ENCODE measurements around the genes NAIP, BDP1 and TMEM174.

DNA sequence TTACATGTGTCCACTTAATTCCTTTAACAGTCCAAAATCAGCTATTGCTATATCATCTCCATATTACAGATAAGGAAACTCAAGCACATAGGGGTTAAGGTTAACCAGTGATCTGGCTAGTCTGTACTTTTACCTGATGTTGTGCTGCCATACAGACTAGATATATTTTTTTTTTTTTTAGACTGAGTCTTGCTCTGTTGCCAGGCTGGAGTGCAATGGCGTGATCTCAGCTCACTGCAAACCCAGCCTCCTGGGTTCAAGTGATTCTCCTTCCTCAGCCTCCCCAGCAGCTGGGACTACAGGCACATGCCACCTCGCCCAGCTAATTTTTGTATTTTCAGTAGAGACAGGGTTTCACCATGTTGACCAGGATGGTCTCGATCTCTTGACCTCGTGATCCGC, at the start of gene NAIP:
NAIP (minus strand) TSS at position 142 of the 402 bp plus-strand sequence.
- RRBS: no CpG with 5 or more reads among the region's 5 CpGs

DNA sequence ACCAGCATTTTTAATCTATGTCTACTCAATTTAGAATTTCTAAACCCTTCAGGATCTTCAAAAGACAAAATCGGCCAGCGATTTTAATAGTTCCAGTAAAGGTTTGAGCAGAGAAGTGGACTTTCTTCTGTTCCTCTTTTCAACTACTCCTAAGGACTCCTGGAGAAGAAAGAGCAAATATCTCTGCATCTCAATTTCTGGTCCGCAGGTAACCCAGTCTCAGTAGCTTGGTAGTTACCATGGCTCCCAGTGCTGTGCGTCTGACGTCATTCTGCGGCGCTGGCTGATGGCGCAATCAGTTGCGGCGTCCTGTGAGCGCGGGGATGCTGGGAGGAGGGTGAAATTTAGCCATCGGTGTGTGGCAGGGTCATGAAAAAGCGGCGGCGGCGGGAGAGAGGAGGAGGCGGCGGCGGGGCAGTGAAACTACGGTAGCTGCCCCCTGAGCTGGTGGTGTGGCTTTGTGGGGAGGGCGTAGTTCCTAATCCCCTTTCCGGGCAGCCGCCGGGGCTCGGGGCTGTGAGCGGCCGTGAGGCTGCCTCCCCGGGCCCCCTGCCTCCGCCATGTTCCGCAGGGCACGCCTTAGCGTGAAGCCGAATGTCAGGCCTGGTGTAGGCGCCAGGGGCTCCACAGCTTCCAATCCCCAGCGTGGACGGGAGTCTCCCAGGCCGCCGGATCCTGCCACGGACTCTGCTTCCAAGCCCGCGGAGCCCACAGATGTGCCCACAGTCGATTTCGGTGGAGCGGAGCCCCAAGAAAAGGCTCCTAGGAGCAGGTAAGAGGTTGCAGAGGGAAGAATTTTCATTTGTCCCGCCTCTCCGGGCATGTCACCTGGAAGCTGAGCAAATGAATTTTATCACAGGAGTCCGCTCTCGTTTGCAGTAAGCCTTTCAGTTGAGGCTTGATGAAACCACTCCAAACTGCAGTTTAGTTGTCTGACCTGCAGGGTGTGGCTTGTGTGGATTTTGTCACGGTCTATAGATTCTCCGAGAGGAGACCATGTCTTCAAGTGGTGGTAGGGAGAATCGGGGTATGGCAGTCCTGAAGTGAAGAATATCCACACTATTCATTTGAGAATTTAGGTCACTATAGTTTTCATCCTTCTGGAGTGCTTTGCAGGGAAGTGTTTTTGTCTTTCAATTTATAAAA, at the start of gene BDP1:
BDP1 (plus strand) TSS at position 334 of the 1,146 bp plus-strand sequence.
- RRBS: 5% methylated on average over 5 of the region's 52 CpGs

DNA sequence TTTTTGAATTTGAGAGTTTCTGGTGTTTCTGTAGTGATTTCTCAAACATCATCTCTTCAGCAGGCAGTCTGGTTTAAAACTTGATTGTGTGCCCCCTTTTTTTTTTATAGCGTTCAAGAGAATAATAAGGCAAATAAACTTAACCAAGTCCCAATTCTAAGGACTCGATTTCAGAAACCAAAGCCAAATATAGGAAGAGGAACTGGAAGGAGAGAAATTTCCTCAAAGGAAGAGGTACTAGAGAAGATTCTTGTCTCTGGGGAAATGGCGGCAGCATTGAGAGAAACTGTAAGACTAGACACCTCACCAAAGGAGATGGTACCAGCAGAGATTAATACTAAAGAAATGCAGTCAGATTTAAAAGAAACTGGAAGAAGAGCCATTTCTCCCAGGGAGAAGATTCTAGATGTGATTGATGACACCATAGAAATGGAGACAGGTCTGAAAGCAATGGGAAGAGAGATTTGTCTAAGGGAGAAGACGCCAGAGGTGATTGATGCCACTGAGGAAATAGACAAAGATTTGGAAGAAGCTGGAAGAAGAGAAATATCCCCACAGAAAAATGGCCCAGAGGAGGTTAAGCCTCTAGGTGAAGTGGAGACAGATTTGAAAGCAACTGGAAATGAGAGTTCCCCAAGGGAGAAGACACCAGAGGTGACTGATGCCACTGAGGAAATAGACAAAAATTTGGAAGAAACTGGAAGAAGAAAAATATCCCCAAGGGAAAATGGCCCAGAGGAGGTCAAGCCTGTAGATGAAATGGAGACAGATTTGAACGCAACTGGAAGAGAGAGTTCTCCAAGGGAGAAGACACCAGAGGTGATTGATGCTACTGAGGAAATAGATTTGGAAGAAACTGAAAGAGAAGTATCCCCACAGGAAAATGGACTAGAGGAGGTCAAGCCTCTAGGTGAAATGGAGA, 54.2 kb downstream of the BDP1 start:
- RRBS: no CpG with 5 or more reads among the region's 5 CpGs

DNA sequence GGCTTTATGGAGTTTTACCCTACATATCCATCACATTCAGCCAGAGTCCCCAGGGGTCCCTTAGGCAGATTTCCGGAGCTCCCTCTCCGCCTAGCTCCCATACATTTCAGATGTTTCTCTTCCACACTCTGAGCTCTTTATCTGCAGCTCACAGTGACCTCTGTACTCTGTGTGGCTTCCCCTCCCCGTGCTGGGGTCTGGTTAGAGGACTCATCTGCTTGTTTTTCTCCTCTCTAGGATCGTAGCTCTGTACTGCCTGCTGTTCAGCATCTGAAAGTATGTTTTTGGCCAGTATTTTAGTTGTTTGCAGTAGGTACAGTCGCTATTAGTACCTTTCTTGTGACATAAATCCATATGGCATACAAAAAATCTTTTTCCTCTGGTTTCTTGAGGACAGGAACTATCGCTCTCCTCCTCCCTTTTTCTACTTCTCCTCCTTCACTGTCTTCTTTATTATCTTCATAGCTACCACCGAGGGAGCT, 25.0 kb upstream of the CARTPT start:
- RRBS: no CpG with 5 or more reads among the region's 7 CpGs

- RRBS: no CpG with 5 or more reads among the region's 7 CpGs
These were observed 64.4 kb downstream of the MAP1B start for GRCh38 chr5:72171609-72172227.

- RRBS: no CpG with 5 or more reads among the region's 4 CpGs
These were observed 58.4 kb downstream of the PTCD2 start for GRCh38 chr5:72378600-72379012.

- RRBS: no CpG with 5 or more reads among the region's 8 CpGs
These were observed 2.3 kb downstream of the ZNF366 start for GRCh38 chr5:72504850-72505437.

DNA sequence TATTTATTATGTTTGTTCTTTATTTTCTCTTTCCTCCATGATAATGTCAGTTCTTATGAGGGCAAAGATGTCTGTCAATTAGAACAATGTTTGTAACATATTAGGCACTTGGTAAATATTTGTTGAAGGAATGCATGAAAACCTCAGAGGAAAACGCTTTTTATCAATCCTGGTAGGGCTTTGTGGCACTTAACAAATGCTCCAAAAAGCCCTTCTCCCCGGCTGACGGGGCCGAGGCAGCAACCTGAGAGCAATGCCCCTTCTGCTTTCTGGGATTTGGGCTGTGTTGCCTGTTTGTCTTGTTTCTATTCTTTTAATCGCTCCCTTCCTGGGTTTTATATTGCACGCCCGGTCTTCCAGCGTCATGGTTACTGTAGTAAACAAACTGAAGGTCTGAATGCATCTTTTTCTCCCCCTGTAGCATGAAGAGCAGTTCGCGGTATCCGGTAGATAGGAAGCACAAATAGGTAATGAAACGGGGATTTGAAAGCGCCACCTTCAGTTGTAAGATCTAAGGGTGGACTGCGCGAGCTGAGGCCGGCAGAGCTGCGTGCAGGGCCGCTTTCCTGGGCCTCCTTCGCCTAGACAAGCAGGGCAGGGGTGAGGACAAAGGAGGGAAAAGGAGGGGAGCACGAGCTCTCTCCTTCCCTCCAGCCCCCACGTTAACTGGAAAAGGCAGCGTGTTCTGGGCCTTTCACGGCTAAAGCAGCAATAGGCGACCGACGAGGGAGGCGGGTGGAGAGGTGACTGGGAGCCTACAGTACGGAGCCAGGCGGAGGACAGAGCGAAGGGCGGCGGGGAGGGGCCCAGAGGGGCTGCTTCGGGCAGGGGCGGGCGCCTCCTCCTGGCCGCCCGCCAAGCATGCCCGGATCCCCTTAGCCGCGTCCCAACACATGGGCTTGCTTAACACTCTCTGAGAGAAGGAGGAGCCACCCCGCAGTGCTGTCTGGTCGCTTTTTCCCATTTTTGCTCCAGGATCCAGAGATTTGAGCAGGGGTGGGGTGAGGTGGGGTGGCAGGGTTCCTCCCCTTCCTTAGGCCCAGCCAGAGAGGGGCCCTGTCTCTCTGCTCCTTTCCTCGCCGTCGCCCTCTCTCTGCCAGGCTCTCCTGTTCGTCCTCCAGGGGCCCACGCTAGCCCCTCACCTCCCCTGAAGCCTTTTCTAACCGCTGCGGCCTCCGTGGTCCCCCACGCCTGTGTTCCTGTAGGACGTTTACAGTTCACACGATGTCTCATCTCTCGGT, 49.4 kb upstream of the ZNF366 start:
- RRBS: 54% methylated on average over 9 of the region's 54 CpGs

DNA sequence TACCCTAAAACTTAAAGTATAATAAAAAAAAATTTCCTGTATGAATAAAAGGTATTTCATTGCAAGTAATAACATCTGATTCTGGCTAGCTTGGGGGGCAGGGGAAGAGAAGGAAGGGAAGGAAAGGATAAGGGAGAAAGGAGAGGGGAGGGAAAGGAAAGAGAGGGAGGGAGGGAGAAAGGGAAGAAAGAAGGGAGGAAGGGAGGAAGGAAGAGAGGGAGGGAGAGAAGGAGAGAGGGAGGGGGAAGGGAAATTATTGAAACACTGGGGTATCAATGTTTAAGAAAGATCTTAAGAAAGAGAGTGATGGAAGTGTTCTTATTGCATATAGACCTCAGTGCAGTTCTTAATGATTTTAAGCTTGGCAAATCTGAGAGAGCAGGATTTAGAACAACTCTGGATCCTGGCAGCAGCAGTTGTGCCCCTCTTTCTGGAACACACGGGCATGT, 129.9 kb upstream of the ZNF366 start:
- RRBS: no CpG with 5 or more reads among the region's 1 CpG

DNA sequence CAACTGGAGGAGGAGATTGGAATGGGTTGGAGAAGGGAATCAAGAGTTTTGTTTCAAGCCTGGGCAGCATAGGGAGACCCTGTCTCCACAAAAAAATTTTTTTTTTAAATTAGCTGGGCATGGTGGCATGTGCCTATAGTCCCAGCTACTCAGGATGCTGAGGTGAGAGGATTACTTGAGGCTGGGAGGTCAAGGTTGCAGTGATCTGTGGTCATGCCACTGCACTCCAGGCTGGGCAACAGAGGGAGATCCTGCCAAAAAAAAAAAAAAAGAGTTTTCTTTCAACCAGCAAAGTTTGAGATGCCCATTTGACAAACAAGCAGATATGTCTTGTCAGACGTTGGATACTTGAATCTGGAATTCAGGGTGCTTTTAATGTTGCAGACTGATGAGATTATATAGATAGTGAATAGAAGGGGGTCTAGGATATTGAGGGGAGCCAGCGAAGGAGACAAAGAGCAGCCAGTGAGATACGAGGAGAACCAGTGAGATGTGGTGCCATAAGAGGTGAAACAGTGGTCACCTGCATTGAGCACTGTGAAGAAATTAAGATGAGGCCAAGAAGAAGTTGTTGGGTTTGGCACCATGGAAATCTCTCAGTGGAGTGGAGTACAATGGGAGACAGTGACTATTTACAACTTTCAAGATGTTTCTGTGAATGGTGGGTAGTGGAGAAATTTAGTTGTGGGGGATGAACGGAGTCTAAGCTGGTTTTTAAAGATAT, 11.4 kb downstream of the TNPO1 start:
- RRBS: no CpG with 5 or more reads among the region's 4 CpGs

DNA sequence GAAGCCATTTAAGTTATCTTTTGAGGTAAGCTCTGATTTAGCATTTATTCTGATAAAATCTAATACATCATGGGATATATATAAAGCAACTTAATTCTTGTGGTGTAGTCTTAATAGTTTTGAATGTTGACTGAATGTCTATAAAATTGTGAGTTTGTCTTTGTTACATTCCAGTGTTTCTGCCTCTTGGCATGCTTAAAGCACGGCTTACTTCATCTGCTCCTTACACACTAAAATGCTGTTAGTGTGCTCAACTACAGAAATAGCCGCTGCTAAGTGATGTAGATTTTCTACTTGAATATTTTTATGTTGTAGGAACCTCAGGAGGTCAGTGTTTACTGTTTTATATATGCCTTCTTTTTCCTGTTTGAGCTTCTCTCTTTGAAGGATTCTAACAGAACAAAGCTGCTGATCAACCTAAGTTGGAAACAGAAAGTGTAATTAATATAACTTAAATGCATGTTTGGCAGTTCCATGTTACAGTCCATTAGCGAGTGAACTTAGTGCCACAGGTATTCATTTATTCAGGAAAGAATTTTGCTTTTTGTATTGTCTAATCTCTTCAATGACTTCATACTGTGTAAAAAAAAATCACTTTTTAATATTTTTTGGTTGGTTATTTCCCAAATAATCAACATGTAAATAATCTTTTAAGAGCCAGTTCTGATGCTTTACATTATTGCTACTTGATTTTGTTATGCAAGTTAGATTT, 44.2 kb upstream of the FCHO2 start:
- RRBS: no CpG with 5 or more reads among the region's 3 CpGs

DNA sequence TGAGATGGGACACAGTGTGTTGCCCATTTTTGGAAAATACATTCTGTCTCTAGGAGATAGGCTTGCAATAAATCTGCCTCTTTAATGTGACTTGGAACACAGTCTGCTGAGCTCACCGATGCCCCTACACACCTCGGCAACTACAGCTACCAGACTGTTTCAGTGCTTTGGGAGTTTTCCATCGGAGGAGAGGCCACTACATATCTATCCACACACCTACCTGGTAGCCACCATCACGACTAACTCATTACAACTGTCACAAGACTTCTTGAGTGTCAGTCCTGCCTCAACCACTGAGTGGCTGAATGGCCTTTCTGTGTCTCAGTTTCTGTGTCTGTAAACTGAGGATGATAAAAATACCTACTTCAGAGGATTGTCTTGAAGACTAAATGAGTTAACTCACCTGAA, 18.8 kb upstream of the FCHO2 start:
- RRBS: no CpG with 5 or more reads among the region's 4 CpGs

GRCh38 chr5:73172824-73173316, at the start of gene TMEM174:
TMEM174 (plus strand) TSS chr5:73173193.
- RRBS: no CpG with 5 or more reads among the region's 3 CpGs

GRCh38 chr5:73282312-73283033, 109.5 kb downstream of the TMEM174 start:
- RRBS: no CpG with 5 or more reads among the region's 9 CpGs

DNA sequence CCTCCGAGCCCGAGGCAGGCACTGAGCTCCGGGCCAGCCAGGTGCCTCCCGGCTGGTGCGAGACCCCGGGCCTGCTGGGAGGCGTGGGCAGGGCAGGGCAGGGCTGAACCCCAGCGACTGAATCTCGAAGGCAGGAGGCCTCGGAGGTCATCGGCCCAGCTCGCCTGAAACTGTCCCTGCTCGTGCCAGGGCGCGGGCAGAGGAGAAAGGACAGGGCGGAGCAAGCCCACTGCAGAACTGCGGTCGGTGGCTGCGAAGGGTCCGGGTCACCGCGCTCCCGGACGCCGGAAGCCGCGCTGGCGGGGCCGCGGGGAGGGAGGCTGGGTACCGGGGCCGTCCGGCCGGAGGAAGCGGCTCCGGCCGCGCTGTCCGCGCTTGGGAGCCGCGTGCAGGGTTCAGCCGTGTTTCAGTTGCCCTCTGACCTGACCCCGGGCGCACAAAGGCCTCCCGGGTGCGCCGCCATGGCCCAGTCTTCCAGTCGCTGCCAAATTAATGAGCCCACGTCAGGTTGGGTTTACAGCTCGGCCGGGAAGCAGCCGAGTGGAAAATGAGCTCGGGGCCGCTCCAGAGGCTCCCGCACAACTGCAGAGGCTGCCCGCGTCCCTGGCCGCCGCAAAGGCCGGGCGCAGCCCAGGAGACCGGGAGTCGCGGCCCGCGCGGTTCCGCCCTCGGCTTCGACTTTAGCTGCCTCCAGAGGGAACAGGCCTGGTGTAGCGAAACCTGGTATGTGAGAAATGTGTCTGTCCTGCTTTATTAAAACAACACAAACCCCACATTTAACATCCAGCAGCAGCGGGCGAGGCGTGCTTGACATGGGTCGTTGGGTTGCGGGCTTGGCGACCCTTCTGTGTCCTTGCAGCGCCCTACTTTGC, 66.4 kb downstream of the FOXD1 start:
- RRBS: 91% methylated on average over 26 of the region's 79 CpGs

DNA sequence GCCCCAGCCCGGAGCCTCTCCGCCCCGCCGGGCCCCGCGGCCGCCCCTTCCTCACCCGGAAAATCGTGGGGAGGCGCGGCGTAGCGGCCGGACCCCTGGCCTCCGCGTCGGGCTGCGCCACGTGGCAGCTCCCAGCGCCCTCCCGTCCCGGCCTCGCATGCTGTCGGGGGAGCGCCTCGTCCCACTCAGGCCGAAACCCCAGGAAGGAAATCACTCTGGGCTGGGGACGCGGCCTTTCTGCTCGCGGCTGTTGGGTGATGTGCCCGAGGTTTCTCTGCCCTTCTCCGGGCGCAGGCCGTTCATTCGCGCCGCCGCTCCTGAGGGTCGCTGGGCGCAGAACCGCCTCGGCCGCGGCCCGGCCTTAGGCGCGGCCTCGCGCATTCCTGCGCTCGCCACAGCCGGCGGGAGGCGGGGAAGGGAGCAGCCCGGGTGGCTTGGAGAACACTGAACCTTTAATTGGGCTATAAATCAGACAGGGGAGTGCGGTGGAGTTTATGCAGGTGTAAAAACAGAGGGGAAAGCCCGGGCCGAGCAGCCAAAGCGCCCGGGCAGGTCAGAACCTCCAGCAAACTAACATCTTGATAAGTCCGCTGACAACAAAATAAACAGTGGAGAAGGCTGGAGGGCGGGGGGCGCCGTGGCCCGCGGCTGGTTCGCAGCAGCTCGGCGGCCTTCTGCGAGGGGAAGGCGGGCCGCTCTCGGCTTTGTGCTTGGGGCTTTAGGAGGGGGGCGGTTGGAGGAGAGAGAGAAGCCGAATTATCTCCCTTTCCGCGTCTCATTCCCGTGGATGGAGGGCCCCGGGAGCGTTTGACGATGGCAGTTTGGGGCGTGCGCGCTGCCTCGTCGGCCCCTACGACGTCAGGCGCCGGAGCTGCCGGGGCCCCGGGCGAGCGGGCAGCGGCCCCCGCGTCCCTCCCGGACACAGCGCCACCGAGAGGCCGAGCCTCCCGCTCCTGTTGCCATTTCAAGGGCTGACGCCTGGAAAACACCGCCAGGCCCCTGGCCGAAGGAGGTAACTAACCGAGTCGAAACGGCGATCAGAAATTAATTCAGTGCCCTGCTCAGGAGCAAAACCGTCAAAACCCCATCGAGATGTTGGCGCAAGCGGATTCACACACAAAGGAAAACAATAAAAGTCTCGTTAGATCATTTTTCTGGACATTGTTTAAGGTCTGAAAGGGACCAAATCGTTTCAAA, 11.4 kb downstream of the FOXD1 start:
- RRBS: 3% methylated on average over 45 of the region's 116 CpGs

DNA sequence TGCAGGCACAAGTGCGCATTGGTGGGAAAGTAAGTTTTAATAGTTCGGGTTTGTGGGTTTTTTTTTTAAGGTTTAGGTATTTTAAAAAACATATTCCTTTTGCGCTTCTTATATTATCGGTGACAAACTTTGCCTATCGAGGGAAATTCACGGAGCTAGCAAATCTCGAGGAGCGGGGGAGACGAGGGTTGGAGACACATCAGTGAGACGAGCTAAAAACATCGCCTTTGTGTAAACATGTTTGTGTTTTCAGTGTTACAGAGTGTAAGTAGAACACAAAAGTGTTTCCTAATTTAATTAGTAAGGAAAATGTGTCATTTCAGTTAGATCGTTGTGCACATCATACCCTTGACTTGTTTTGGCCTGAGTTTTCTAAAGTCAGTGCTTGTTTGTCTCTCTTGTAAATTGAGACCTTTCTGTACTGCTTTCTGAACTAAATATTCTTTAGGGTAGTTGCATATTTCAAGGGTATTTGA, 970 bp downstream of the BTF3 start:
- RRBS: no CpG with 5 or more reads among the region's 12 CpGs

GRCh38 chr5:73918684-73919010, 292.7 kb downstream of the ARHGEF28 start:
- RRBS: no CpG with 5 or more reads among the region's 2 CpGs

GRCh38 chr5:74411680-74412156, 228.8 kb downstream of the ENC1 start:
- RRBS: no CpG with 5 or more reads among the region's 3 CpGs

- RRBS: 78% methylated on average over 9 of the region's 20 CpGs
These were observed 24.1 kb downstream of the ENC1 start for GRCh38 chr5:74616337-74616909.